PFSK-1 (cell line): ENCODE data around the gene ING3.

DNA sequence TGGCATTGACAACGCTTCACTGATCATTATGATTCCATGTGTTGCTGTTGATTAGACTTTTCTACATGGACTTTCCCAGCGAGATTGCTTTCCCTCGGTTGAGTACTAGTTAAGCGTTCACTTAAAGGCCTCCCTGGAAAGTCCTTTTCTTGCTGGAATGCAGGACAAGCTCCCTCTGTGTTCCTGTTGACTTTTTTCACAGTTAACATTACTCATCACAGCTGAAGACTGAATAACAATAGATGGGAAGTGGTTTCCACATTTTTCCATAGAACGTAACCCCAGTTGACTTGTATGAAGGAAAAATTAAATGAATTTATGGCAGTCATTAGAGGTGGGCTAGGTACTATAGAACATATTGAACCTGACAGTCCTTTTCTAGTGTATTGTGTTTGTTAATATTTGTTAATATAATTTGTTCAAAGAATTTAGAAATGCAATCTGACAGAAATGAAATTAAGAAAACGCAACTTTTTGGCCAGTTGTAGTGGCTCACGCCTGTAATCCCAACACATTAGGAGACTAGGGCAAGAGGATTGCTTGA is 2.5 kb upstream of the CAV1 start:
- RRBS = no CpG with 5 or more reads among the region's 7 CpGs

GRCh38 chr7:116526972-116527268 is 2.1 kb downstream of the CAV1 start:
- RRBS = no CpG with 5 or more reads among the region's 5 CpGs

DNA sequence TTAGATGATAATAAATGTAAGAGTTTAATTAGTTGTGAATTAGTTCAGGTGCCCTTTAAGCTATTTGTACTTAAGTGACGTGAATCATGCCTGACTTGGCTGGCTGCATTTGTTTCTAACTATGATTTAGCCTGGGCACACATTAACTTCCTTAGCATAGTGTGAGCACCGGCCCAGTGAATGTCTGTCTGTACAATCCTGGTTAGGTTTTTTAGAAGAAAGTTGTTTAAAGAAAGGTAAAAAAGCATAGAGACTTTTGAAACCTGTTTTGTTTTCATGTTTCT is 43.1 kb upstream of the MET start:
- RRBS = no CpG with 5 or more reads among the region's 2 CpGs

DNA sequence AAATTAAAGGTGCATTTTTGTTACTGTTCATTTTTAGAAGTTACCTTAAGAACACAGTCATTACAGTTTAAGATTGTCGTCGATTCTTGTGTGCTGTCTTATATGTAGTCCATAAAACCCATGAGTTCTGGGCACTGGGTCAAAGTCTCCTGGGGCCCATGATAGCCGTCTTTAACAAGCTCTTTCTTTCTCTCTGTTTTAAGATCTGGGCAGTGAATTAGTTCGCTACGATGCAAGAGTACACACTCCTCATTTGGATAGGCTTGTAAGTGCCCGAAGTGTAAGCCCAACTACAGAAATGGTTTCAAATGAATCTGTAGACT is 90.8 kb upstream of the CAPZA2 start:
- RRBS = no CpG with 5 or more reads among the region's 6 CpGs

DNA sequence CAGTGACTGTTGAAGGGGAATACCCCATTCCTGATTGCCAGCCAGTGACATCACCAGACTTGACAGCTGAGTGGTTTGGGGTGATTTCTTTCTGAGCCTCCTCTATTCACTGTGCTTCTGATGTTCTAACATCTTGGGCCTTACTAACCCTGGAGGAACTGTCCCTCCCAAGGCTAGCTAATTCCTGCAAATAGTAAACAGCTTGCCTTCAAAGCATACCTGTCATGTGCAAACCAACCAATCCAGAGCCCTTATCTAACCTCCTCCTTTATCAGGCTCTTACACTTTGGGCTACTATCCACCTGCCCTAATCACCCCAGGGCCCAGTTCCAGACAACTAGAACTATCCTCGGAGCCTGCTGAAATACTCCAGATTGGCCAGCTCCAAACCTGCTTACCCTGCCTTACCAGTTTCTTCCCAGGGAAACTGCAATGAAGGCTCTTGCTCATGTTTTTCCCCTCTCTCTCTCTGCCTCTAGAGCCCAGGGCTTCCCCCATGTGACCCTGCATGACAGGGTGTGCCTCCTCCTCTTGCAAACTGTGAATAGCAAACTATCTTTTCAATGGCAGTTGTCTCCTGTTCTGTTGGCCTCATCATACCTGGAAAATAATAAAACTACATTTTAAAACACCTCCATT is 81.5 kb upstream of the CAPZA2 start:
- RRBS = no CpG with 5 or more reads among the region's 1 CpG

DNA sequence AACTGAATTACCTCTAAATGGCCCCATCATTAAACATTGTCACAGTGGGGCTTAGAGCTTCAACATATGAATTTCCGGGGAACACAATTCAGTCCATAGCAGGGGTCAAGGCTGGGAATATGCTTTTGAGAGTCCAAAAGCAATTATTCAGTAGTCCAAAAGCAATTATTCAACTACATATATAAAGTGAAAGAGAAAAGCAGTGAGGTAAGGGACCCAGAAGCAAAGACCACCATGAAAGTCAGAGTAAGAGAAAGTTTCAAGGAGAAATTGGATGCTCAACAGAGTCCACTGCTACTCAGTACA is 76.2 kb upstream of the CAPZA2 start:
- RRBS = no CpG with 5 or more reads among the region's 1 CpG

GRCh38 chr7:116805030-116805546 is 57.3 kb upstream of the CAPZA2 start:
- RRBS = no CpG with 5 or more reads among the region's 7 CpGs

DNA sequence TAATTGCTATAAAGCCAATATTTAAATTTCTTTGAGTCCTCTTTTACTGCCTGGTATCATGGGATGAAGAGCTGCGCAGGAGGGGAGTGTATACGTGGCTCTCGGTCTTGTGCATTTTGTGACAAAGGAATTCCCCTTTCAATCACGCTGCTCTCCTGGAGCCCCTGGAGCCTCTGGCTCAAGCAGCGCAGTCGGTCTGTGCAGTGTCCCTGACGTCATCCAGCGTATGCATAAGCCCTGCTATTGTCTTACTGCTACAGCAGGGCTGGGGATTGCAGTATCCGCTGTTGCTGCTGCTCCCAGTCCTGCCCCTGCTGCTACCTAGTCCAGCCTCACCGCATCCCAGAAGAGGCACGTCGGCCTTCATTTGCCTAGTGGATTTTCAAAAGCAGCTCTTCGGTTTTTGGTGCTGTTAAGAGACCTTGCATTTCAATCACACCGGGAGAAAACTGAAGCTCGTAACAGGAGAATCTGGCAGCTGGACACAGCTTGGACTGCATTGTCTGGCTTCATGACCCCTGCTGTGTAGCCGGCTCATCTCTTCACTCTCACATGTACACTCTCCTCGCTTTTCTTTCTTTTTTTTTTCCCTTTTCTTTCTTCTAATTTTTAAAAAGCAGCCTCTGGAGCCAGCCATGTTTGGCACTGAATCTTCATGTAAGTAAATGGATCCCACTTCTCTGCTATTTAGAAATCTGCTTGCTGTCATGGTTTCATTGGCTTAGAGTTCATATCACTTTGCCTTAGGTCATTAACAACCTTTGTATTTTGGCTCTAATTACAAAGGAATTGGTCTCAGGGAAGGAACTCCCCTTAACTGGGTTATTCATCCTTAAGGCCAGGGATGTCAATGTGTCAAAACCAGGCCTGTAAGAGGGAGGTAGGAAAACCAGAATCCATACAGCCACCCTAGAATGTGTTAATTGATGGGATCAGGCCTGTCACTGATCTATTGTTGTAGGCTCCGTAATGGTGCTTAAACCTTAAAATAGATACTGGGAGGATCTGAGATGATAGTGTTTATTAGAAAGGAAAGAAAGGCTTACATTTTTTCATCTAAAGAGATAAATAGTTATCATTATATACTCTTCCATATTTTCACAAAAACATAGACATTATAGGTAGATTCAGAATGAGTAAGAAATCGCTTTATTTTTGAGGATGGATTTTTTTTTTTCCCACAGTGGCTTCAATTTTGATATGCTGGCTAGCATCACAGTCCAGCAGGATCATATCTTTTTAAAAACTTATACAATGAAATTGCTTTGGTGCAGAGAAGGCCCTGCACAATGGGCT is 67.1 kb downstream of the ST7 start:
- RRBS = no CpG with 5 or more reads among the region's 19 CpGs

DNA sequence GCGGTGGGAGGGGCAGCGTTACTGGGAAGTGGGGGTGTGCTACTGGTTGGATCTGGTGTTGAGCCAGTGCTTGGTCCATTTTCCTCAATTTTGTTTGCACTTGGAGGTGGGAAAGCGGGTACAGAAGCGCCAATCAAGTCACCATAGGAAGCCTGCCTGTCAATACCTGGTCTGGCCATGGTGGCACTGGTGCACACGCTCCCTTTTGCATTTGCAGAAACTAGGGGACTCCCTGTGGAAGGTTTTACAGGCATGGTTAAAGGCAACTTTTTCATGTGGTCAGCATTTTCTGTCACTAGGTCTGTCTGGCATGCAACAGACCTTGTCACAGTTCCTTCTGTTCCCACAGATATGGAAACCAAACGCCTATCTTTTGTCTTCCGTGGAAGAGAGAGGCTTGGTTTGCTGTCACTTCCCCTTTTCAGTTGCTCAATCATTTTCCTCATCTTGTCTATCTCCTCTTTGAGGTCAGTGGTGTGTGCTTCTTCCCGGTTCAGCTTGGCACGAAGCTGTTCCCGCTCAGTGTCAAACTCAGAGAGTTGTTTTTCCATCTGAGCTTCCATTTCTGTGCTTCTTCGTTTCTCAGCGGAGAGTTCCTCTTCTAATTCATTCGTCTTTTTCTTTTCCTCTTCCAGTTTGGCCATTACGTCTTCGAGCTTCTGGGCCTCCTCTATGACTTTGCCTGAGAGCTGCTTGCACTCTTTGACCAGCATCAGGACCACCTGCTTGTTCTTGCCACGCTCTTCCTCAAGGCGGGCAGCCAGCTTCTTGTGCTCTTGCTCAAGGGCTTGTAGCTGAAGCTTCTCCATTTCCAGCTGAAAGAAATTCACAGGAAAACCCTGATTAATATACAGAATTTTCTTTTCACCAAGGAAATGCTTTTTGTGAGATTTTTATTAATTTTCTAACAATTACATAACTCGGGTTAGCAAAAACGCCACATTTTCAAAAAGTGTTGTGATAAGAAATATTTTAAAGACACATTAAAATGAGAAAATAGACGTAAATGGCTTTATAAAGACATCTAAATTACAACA is 81.0 kb downstream of the CTTNBP2 start:
- RRBS = no CpG with 5 or more reads among the region's 20 CpGs

DNA sequence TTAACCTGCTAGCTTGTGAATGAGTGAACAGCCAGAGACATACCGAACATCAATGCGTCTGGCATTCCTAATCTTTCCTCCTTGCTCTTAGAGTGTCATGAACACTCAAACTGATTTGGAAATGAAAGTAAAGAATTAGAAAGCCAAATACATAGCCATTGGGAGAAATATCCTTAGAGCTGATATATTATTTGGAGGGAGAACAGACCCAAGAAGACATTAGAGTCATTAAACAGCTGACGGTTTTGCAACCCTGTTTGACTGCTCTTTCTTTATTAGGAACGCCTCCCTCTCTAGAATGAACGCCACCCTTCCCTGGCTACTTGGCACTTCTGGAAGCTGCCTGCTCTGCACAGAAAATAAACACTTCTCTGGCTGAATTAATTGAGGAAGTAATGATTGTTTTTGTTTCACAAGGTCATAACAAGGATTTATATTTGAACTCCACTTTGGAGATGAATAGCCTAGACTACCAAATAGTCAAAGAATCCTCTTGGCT is 42.8 kb downstream of the CTTNBP2 start:
- RRBS = no CpG with 5 or more reads among the region's 5 CpGs

- RRBS = no CpG with 5 or more reads among the region's 14 CpGs
These were observed 1.6 kb upstream of the LSM8 start for GRCh38 chr7:118182241-118182859.

- RRBS = no CpG with 5 or more reads among the region's 3 CpGs
These were observed 1.3 kb downstream of the LSM8 start for GRCh38 chr7:118185312-118185638.

DNA sequence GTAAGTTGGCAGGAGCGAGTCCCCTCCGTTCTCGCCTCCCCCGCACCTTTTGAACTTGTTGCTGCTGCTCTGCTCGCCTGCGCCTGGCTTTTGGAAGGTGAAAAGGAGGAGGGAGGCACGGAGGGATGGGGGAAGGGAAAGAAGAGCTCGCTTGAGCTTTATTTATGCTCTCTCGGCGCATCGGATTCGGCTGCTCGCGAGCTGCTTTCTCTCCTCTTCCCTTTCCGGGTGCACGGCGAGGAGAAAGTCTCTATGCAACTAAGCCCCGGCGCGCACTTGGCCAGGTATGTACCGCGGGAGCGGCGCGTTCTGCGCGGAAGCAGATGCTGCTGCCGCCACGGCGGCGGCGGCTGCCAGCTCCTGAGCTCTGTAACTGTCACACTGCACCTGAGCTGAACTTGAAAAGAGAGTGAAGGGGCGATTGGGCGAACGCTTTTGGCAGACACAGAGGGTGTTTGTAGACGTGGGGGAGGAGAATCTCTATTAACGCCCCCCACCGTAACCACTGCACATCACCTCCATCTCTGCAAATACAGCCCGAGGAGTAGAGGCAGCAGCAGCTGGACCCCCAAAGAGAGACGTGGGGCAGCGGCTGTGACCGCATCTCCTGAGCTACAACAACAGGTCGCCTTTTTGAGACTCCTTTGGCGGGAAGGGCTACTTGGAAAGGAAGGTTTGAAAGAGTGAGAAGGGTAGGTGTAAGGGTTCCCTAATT is 663 bp downstream of the KCND2 start:
- RRBS = no CpG with 5 or more reads among the region's 44 CpGs

DNA sequence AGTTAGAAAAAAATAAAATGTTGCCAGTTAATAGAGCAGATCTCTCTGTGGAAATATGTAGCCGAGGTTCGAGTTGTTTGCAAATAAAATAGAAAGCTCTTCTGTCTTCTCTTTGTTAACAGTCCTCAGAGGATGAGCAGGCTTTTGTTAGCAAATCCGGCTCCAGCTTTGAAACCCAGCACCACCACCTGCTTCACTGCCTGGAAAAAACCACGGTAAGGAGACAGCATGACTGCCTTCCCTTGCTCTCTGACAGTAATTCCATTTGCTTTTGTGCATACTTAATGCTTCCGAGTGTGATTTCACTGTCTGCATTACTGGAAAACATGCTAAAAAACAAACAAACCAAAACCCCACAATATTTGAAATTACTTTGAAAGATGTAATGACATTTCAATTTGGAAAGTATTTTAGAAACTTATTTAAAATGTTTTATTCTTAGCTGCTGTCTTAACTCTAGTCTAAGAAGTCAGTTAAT is 115.5 kb downstream of the TSPAN12 start:
- RRBS = no CpG with 5 or more reads among the region's 5 CpGs

- RRBS = 2% methylated on average over 14 of the region's 85 CpGs
These were observed at the start of gene ING3 for GRCh38 chr7:120950120-120951526. ING3 (plus strand) TSS chr7:120950777.

- RRBS = no CpG with 5 or more reads among the region's 4 CpGs
These were observed 84.8 kb downstream of the CPED1 start for GRCh38 chr7:121073114-121073911.

GRCh38 chr7:122679174-122679764 is 19.6 kb downstream of the RNF133 start:
- RRBS = no CpG with 5 or more reads among the region's 11 CpGs

DNA sequence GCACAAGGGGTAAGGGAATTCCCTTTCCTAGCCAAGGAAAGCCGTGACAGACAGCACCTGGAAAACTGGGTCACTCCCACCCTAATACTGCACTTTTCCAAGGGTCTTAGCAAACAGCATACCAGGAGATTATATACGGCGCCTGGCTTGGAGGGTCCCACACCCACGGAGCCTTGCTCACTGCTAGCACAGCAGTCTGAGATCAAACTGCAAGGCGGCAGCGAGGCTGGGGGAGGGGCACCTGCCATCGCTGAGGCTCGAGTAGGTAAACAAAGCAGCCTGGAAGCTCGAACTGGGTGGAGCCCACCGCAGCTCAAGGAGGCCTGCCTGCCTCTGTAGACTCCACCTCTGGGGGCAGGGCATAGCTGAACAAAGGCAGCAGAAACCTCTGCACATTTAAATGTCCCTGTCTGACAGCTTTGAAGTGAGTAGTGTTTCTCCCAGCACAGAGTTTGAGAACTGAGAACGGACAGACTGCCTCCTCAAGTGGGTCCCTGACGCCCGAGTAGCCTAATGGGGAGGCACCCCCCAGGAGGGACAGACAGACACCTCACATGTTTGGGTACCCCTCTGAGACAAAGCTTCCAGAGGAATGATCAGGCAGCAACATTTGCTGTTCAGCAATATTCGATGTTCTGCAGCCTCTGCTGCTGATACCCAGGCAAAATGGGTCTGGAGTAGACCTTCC is 51.6 kb downstream of the CADPS2 start:
- RRBS = no CpG with 5 or more reads among the region's 14 CpGs

GRCh38 chr7:123532597-123533562 is 1.5 kb downstream of the IQUB start:
- RRBS = 0% methylated on average over 2 of the region's 46 CpGs

- RRBS = no CpG with 5 or more reads among the region's 6 CpGs
These were observed 10.2 kb upstream of the LMOD2 start for GRCh38 chr7:123645247-123646043.